Measurements from ENCODE around the gene LRIG2.

- PRO-cap, result no peak
Observed at GRCh38 chr1:111904342-111905386, 84.8 kb downstream of the KCND3 start.

DNA sequence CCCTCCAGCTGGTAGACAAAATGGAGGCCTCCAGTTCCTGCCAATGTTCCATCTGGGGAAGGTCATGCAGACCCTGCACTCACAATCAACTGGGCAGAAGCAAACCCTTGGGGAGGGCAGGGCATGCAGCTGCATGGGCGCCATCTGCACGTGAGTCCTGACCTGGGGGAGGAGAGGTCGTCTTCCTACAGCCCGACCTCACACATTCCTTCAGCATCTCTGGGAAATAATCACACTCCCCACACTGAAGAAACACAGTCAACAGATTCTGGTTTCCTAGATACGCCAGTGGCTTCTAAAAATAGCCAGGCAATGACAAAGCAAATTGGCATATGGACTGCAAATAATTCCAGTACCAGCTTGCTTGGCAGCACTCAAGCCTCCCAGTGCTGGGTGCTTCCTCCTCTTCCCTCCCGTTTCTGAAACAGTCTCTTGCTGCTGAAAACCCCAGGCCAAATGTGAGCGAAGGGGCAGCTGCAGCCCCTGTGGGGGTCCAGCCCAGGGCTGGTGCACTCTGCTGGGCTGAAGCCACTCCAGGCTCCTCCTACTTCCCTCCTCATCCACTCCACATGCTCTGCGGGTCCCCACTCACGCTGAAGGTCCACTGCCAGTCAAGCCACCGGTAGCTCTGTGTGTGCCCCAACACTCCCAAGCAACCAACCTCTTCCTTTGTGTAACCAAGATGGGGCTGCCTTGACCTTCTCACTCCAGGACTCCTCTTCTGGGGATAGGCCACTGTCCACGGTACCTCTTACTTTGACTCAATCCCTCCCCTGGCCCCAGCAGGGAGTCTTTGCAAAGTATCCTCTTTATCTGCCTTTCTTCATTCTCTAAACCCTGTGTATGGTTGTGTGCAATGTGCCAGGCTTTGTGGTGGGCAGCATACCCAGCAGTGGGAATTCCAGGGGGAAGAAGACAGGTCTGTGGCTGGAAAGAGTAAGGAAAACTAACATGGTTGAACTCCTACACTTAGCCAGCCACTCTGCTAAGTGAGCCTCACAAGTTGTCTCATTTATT is 69.0 kb downstream of the KCND3 start:
- PRO-cap, result no peak

DNA sequence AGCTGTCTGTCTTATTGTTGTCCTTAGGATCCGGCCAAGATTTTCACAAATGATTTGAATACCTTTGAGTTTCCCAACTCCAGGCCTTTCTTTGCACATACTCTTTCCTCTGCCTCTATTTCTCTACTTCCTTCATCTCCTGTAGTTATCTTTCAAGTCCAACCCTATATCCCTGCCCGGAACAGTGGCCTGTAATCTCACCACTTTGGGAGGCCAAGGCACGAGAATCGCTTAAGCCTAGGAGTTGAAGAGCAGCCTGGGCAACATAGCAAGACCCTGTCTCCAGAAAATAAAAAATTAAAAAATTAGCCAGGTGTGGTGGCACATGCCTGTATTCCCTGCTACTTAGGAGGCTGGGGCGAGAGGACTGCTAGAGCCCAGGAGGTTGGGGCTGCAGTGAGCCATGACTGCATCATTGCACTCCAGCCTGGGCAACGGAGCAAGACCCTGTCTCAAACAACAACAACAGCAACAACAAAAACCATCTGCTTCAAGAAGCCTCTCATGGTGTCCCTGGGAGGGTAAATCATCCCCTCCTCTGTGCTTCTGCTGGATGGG is 34.4 kb downstream of the KCND3 start:
- PRO-cap, result no peak

- PRO-cap, result no peak
Observed at GRCh38 chr1:112069581-112070110, 80.2 kb upstream of the KCND3 start.

GRCh38 chr1:112264644-112264941 is 131.4 kb upstream of the CTTNBP2NL start:
- PRO-cap, result no peak

DNA sequence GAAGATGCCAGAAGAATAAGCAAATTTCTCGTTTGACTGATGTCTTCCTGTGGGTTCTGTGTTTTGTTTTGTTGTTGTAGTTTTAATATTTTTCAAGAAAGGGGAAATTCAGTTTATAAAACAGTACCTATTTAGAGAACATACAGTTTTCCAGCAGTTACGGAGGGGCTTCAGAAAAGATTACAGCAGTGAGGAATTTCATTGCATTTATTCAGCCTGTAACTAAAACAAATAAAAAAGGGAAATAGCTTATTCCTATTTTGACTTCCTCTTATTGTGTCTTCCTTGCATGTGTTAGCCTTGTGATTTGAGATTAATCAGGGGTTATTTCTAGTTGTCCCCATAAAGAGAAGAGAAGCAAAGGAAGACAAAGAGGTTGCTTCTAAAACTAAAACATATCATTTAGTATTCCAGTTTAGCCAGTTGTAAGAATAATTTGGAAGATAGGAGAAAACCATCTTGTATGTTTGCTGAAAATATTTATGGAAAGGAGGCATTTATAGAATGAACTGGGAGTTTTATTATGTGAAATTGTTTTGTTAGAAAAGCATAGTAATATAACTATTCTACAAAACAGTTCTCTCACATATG is 35.1 kb downstream of the CTTNBP2NL start:
- PRO-cap, result no peak

GRCh38 chr1:112464336-112465067 is 44.3 kb upstream of the WNT2B start:
- PRO-cap, result no peak

GRCh38 chr1:112606210-112607270 is 12.4 kb downstream of the ST7L start:
- PRO-cap, result no peak

DNA sequence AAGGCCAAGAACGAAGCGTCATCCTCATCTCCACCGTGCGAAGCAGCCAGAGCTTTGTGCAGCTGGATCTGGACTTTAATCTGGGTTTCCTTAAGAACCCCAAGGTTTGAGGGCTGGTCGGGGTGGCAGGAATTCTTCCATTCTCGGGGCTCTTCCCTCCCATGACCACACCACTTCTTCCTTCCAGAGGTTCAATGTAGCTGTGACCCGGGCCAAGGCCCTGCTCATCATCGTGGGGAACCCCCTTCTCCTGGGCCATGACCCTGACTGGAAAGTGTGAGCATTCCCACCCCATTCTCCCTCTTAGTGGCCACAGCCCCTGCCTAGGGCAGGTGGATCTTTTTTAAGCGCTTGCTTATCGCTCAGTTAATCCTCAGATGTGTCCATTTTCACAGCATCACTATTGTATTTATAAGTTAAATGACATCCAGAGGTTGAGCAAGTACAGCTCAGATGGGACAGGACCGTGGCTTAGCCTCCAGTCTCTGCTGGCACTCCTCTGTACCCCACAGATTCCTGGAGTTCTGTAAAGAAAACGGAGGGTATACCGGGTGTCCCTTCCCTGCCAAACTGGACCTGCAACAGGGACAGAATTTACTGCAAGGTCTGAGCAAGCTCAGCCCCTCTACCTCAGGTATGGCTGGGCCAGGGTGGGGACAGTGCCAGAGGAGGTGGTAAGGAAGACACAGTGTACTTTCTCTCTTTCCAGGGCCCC is 7.1 kb downstream of the RHOC start:
- PRO-cap, result no peak

DNA sequence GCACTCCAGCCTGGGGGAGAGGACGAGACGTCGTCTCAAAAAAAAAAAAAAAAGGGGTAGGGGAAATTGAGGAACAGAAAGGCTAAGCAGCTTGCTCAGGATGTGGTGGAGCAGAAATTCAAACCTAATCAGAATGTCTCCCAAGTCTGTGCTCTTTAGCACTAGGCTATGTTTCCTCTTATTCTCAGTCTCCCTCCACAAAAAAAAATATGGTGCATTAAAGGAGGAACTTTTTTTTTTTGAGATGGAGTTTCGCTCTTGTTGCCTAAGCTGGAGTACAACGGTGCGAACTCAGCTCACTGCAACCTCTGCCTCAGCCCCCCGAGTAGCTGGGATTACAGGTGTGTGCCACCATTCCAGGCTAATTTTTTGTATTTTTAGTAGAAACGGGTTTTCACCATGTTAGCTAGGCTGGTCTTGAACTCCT is 114.1 kb downstream of the SLC16A1 start:
- PRO-cap, result no peak

DNA sequence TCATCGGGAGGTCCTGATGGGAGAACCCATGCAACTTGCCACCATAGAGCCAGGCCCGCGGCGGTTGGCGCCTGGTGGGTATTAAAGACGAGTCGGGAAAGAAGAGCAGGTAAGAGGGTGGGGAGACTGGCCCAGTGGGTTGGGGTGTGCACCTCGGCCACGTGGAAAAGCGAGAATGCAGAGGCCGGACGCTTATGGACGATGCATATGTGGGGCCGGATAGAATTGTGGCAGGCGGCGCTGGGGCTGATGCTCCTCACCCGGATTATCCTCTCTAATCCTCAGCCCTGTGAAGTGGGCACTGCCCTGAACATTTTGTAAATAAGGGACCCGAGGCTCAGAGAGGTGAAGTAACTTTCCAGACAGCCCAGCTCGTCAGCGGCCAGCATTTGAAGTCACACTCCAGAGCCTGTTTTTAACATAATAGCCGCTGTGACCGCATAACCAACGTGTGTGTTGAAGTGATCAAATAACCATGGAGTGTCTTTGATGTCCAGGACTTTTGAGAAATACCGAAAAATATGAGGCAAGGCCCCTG is 921 bp upstream of the SLC16A1 start:
- PRO-cap, result no peak

DNA sequence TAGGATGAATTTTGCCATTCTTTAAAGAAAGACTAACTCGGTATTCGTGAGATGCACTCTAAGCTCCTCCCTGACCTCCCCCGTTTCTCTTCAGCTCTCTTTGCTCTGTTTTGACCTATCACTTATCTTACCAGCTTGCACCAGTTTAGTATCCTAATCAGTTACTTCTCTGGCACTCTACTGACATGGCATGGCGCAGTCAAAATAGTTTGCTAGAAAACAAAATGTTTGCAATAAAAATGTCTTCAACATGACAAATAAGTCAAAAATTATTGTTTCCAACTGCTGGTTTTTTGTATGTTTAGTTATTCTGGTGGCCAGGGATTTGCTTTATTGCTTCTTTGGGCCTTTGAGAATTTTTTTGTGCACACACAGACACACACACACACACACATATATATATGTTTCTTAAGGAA is 8.4 kb upstream of the SLC16A1 start:
- PRO-cap, result no peak

DNA sequence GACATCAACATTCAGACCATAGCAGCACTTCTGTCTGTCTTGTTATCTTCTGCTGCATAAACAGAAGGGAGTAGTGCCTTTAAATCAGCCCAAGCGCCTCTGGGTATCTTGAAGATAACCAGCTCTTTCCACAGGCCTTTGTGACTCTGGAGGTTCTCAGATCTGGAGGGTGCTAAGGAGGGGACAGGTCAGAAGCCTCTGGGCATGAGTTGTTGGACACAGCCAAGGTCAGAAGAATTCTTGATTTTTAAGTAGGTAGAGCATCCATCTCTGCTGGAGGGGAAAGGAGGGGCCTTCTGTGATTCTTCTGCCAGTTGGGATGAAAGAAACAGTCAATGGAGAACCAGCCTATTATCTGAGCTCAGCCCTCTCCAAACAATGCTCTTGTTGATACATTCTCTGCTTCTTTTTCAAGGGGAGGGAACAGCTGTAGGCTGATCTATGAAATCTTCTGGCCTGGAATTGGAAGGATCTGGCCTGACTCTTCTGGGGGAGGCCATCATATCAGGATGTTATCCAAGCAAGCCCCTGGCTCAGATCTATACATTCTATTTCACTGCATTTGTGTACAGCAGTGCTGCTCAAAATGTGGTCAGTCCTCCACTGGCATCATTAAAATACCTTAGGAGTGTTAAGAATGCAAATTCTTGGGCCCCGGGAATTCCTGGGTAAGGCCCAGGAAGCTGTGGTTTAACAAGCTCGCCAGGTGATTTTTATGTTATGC is 31.2 kb upstream of the LRIG2 start:
- PRO-cap, result no peak

DNA sequence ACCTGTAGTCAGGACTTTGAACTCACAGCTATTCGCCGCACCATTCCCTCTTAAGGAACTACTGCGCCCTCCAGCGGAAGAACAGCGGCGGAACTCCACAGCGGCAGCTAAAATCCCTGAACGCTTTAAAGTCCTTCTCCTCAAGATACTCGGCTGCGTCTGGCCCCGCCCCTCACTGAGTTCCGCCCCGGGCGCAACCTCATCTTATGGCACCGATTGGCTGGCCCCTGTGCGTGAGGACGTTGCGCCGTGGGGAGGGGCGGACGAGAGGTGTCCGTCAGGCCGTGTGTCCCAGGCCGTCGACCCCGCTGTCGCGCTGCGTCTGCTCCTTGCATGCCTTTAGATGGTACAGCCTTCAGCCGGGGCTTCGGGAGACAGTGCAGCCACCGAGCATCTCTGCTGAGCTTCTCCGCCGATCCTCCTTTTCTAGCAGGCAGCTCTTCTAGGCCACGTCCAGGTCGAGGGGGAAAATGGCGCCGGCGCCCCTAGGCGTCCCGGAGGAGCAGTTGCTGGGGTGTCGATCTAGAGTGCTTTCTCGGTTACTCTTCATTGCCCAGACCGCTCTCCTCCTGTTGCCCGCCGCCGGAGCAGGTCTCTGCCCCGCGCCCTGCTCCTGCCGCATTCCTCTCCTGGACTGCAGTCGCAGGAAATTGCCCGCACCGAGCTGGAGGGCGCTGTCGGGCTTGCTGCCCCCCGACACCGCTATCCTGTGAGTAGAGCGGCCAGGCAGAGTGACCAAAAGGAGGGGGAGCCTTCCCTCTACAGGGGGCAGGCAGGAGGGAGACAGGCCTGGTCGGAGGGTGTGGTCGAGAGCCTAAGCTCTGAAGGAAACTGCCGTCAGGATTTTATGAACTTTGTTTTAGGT is at the start of gene LRIG2:
Gene LRIG2 (plus strand): TSS at position 262 of the 865 bp plus-strand sequence.
- PRO-cap, result bidirectional peak, plus-strand start at position 252 of the sequence, minus-strand start at position 122 of the sequence; bidirectional peak, plus-strand start at position 621 of the sequence, minus-strand start at position 636 of the sequence

DNA sequence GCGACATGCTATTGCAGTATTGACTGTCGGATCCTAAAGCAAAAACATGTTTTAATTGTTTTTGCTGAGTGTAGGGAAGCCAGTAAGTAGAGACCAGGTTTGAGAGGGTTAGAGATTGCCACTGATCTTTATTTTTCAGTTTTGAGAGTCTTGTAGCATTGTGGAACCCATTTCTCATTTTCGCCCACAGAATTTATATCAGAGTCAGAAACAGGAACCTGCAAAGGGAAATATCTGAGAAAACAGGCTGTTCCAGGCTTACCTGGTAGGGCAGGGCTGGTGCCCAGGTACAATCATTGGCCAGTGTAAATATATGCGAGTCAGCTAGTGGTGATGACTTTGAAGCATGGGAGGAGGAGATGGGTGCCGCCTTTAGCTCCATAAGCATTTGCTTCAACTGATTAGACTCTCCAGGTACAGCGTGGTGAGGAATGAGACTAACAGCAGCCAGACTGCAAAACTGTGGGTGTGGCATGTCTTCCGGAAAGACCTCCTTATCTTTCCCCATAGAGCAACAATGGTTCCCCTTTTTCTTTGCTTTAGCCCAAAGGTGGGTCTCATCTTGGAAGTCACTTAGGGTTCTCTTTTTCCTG is 137.1 kb downstream of the LRIG2 start:
- PRO-cap, result no peak

DNA sequence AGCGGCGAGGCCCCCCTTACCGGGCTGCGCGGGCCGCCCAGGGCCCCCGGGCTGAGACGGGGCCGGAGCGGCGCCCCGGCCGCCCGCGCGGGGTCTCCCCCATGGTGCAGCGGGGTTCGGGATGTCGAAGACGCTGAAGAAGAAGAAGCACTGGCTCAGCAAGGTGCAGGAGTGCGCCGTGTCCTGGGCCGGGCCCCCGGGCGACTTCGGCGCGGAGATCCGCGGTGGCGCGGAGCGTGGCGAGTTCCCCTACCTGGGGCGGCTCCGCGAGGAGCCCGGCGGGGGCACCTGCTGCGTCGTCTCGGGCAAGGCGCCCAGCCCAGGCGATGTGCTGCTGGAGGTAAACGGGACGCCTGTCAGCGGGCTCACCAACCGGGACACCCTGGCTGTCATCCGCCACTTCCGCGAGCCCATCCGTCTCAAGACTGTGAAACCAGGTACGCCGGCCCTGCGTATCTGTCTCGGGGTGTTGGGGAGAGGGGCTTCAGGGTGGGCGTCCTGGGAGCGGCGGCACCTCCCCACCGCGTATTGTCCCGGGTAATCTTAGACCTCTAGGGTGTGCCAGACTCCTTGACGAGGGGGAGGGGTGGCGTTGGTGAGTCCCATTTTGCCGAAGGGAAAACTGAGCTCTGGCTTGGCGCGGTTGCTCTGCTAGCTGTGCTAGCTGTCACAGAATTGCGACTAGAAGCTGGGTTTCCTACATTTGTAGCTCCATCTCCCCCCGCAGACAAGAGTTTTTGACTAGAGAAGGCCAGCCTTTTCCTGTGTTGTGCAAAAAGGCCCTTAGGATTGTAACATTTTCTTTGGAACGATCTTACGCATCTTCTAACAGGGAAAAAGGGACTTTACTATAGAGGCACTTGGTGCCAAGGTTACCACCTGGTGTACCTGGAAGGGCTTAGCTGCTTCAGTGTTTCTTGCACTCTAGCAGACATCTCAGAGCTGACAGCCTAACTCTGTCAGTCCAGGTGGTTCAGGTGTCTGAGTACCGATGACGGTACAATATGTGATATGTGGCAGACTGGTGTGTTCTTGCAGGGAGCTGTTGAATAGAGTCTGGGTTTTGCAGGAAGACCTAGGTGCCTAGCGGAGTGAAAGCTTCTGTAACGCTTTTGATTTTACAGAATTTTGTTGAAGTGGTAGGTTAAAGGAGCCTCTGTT is 978 bp downstream of the MAGI3 start:
- PRO-cap, result unidirectional peak, minus-strand start at position 530 of the sequence

GRCh38 chr1:113416435-113416755 is 26.1 kb downstream of the MAGI3 start:
- PRO-cap, result no peak

DNA sequence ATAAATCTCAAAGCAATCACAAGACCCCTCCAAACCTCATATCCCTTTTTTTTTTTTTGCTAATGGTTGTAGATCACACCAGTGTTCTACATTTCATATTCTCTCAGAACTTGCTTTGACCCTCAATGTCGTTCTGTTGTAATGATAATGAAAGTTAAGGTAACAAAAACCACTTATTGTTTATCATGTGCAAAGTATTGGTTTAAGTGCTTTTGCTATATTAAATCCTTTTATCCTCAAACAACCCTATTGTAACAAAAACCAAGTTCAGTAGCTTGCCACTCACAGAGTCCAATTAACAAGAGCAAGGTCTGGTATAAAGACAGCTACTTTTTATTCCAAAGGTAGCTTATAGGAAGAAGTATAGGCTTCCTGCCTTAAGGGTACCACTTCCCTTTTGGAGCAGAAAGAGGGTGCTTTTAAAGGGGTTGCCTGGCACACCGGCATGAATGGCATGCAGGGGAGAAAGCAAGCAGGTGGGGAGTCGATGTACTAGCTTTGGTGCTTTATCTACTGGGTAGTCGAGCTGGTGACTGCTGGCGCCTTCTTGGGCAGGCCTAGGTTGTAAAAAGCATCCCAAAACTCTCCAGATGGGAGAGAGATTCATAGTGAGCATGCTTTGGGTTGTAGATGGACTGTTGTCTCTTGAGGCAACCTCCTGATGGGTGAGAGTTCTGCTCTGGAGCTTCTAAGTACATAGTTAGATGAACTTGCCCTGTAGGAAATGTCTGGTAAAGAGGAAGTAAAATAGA is 116.2 kb downstream of the MAGI3 start:
- PRO-cap, result no peak

DNA sequence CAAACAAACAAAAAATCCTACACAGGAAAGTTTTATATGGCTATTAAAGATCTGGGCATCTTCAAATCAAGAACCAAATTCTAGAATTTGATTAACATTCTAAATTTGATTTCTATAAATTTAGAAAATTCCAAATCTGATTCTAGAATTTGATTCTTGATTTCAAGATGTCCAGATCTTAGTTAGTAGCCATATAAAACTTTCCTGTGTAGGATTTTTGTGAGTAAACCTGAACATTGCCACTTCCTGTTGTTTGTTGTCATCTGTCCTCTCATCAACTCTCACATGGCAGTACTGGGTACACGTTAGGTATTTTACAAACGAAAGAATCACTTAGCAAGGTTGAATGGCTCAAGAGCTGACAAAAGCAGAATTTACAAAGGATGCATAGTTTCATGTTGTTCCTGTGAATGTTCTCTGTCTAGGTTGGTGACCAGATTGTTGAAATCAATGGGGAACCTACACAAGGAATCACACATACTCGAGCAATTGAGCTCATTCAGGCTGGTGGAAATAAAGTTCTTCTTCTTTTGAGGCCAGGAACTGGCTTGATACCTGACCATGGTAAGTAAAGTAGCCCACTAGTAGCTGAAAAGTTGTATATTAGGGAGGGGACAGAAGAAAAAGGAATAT is 78.4 kb downstream of the PHTF1 start:
- PRO-cap, result no peak

GRCh38 chr1:113683240-113683954 is 75.9 kb downstream of the PHTF1 start:
- PRO-cap, result no peak

All from pulmonary artery (tissue), 1 donor.